Breast (tissue), 4 donors: ENCODE data around the gene LTK.

DNA sequence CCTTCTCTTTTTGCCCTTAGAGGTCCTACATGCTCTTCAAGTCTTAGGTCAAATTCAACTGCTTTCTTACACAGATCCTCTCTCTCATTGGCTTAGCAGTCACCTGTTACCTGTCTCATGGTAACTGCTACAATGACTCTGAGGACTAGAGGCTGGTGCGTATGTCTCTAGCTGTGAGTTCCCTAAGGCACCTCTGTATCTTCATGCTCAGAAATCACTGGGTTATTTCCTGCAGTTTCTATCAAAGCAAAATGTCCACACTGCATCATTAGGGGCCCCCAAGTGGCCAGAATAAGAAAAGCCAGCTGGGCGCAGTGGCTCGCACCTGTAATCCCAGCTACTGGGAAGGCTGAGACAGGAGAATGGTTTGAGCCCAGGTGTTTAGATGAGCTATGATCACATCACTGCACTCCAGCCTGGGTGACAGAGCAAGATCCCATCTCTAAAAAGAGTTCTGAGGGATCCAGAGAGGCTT lies 2.5 kb upstream of the VPS18 start:
- PRO-cap, 3 experiments, result no peak in any of the 3 experiments
- RRBS, result no CpG with 5 or more reads among the region's 3 CpGs

- PRO-cap, 3 experiments, result no peak in any of the 3 experiments
- RRBS, result 3% methylated on average over 6 of the region's 15 CpGs
Measured at GRCh38 chr15:40906950-40907403, 12.7 kb downstream of the VPS18 start.

DNA sequence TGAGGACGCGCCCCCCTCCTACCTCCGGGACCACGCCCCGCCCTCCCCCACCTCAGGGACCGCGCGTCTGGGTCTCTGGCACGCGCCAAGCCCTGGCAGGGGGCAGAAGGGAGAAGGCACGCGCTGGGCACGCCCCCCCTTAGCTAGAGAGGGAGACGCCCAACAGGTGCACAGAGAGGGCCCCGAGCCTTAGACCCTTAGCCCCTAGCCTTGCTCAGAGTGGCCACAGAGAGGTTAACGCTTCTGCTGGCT lies 699 bp upstream of the DLL4 start:
- PRO-cap, 3 experiments, result no peak in any of the 3 experiments
- RRBS, result no CpG with 5 or more reads among the region's 16 CpGs

GRCh38 chr15:40930147-40931162 lies 1.3 kb downstream of the DLL4 start:
- PRO-cap, 3 experiments, result no peak in any of the 3 experiments
- RRBS, result 3% methylated on average over 5 of the region's 54 CpGs

GRCh38 chr15:41049955-41050801 lies 65.9 kb downstream of the INO80 start:
- PRO-cap, 3 experiments, result no peak in any of the 3 experiments
- RRBS, result no CpG with 5 or more reads among the region's 2 CpGs

DNA sequence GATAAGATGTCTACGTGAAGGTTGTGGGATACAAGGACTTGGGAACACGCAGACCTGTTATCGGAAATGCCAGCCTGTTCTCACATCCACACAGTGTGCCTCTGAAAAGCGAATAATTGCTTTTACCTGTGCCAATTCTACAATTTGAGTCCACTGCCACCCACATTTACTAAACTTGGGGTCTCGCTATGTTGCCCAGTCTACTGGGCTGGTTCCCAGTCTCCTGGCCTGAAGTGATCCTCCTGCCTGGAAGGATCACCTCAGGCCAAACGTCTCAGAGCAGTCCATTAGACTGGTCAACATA lies 780 bp upstream of the INO80 start:
- PRO-cap, 3 experiments, result no peak in any of the 3 experiments
- RRBS, result no CpG with 5 or more reads among the region's 6 CpGs

DNA sequence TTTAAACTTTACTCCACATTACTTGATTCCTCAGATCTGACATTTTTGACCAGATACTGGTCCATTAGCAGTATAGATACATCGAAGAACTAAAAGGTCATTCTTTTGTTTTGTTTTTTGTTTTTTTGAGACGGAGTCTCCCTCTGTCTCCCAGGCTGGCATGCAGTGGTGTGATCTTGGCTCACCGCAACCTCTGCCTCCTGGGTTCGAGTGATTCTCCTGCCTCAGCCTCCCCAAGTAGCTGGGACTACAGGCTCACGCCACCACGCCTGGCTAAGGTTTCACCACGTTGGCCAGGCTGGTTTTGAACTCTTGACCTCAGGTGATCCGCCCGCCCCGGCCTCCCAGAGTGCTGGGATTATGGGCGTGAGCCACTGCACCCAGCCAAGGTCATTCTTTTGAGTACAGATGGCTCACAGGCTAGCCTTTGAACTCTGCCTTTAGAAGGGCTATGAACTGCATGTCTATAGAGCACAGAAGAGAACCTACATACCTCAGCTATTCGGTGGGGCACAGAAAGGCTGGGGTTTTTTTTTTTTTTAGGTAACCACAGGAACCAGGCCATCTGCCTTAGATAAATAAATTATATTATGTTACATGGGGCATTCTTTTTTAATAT lies 28.7 kb downstream of the CHP1 start:
- PRO-cap, 3 experiments, result no peak in any of the 3 experiments
- RRBS, result no CpG with 5 or more reads among the region's 12 CpGs

DNA sequence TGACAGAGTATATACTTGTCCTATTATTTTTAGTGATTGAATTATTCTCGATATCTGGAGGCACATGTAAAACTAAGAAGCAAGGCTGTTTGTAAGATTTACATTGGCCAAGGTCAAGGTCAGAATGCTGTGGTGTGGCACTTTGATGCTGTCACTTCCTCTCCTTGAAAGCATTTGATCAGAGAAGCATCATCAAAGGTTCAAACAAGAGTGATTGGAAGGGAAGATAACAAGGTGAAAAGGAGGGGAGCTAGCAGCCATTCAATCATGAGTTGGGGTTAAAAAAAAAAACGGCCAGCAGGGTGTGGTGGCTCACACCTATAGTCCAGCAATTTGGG lies 26.4 kb downstream of the RTF1 start:
- PRO-cap, 3 experiments, result no peak in any of the 3 experiments
- RRBS, result no CpG with 5 or more reads among the region's 2 CpGs

- PRO-cap, 3 experiments, result no peak in any of the 3 experiments
- RRBS, result 5% methylated on average over 14 of the region's 37 CpGs
Measured at GRCh38 chr15:41501405-41501784, 7.7 kb downstream of the ITPKA start.

DNA sequence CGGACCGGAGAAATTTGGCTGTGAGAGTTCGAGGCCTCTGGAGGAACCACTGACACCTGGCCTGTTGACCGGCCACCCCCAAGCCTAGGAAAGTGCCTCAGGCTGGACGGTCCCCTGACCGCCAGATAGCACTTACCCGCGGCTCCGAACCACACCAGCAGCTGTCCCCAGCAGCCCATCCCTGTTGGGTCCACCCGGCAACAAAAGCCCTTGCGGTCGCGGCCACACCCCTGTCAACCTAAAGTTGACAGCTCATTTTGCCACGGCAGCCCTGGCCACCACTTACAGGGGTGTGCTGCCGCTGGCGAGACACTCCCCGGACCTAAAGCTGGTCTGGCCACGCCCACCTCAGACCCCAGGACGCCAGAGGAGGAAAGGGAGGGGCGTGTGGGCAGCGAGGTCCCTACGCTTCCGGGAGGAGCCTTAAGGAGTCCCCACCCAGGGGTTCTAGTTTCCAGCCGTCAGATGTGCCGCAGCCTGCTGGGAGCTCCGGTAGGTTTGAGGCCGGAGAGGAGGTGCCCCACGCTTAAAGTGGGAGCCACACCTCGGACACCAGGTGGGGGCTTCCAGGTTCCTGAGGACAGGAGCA lies at the start of gene LTK:
Gene LTK, minus strand, starts transcription at position 297 of the 589 bp plus-strand sequence.
- PRO-cap, 3 experiments, result no peak in any of the 3 experiments
- RRBS, result 8% methylated on average over 18 of the region's 29 CpGs

DNA sequence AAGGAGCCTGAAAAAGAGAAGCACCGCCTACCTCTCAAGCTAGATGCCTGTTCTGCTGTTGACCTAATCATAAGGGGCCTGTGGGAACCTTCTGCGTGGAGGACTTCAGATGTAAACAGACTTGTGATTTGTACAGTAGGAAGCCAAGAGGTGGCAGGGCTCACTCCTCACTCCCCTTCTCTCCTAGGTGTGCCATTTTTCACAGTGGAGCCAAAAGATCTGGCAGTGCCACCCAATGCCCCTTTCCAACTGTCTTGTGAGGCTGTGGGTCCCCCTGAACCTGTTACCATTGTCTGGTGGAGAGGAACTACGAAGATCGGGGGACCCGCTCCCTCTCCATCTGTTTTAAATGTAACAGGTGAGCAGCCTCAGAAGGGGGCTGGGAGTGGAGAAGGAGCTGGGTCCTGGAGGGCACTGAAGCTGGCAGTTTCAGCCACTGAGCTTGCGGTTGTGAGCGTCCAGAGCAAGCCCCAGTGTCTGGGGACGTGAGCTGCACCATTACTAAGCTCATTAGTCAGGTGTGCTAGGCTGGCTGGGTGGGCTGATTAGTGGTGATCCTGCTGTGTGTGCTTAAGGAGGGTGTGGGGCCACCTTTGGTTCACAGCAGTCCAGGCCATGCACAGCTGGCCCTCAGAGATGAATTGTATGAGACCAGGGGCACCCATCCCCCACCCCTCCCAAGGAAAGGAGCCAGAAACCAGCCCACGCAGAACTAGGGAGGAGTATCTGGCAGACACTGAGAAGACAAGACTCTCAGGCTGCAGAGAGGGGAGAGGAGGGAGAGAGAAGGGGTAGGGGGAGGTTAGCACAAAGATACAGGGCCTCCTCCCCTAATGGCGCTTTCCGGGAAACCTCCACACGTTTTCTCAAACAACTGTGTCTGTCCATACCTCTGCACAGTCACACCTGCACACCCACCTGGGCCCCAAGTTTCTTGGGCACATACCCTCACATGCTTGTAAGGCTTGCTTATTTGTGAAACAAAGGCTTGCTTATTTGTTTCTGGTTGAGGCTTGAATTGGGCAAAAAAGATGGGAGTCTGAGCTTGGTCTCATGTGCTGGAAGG lies 3.7 kb downstream of the TYRO3 start:
- PRO-cap, 3 experiments, result no peak in any of the 3 experiments
- RRBS, result no CpG with 5 or more reads among the region's 12 CpGs

- PRO-cap, 3 experiments, result no peak in any of the 3 experiments
- RRBS, result no CpG with 5 or more reads among the region's 6 CpGs
Measured at GRCh38 chr15:41669363-41670106, 104.7 kb upstream of the MAPKBP1 start.

GRCh38 chr15:41776294-41776561 lies 1.9 kb downstream of the MAPKBP1 start:
- PRO-cap, 3 experiments, result no peak in any of the 3 experiments

DNA sequence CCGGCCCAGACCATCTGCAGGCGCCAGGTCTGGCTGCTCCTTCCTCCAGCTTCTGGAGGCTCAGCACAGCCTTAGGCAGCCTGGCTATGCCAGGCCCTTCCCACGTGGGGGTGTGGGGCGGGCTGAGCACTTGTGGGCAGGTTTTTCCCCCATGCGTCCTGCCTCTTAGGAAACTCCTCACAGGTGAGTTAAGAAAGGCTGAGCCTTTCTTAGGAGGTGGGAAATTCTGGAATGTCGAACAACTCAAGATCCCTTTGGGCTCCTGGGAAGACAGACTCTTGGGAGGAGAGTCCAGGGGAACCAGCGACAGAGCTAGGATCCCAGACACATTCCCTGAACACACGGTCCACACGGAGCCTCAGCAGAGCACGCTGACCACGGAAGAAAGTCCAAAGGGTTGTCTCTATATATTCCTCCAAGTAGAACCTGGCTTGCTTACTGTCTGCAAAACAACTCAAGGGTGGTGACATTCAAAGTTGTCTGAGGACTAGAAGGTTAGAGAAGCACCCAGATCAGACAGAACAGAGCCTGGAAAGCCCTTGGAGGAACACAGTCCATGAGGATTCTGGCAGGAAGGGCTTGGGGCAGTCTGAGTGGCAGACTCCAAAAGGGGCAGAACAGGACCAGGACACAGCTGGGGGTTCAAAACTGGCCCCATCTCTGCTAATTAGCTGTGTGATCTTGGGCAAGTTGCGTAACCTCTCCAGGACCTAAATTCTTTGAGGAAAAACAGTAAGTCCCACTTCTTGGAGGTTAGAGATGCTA lies 11.5 kb downstream of the PLA2G4B start:
- PRO-cap, 3 experiments, result peak in 2 of 3 experiments; most common minus-strand start position 54 of the sequence (in 2)
- RRBS, result 0% methylated on average over 1 of the region's 12 CpGs

GRCh38 chr15:41858151-41858640 lies 19.5 kb downstream of the PLA2G4B start:
- PRO-cap, 3 experiments, result no peak in any of the 3 experiments
- RRBS, result no CpG with 5 or more reads among the region's 10 CpGs

GRCh38 chr15:41877925-41878433 lies 15.9 kb downstream of the SPTBN5 start:
- PRO-cap, 3 experiments, result no peak in any of the 3 experiments
- RRBS, result no CpG with 5 or more reads among the region's 12 CpGs

GRCh38 chr15:41951422-41951878 lies 20.9 kb downstream of the EHD4 start:
- PRO-cap, 3 experiments, result no peak in any of the 3 experiments
- RRBS, result no CpG with 5 or more reads among the region's 2 CpGs

DNA sequence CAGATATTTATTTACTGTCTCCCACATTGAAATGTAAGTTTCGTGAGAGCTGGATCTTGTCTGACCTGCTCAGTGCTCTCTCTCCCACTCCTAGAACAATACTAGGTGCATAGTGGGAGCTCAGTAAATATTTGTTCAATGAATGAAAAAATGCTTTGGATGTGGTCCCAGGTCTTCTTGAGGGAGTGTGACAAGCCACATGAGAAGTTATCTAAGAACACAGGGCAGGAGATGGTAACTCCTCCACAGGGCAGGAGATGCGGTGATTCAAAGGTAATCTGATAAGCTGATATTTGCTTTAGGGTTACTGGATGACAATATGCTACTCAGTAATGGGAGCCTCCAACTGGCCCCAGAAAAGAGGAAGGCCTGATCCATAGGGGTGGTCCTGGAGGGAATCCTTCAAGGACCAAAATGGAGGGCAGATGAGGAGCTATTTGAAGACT lies 25.8 kb upstream of the PLA2G4E start:
- PRO-cap, 3 experiments, result no peak in any of the 3 experiments
- RRBS, result no CpG with 5 or more reads among the region's 2 CpGs

GRCh38 chr15:42060532-42061222 lies 33.7 kb downstream of the PLA2G4D start:
- PRO-cap, 3 experiments, result no peak in any of the 3 experiments
- RRBS, result no CpG with 5 or more reads among the region's 7 CpGs

GRCh38 chr15:42139526-42140214 lies 16.8 kb downstream of the PLA2G4F start:
- PRO-cap, 3 experiments, result no peak in any of the 3 experiments
- RRBS, result no CpG with 5 or more reads among the region's 7 CpGs